Measurements from ENCODE around the genes GAS2L2 and MRM1.

DNA sequence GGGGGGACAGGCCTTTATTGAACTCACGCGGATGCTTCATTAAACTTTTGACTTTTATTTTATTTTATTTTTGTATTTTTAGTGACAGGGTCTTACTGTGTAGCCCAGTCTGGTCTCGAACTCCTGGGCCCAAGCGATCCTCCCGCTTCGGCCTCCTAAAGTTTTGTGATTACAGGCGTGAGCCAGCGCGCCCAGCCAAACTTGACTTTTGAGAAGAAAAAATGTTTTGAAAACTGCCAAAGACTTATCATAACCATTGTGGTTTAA is 1.1 kb downstream of the AP2B1 start:
- PRO-cap = no peak

DNA sequence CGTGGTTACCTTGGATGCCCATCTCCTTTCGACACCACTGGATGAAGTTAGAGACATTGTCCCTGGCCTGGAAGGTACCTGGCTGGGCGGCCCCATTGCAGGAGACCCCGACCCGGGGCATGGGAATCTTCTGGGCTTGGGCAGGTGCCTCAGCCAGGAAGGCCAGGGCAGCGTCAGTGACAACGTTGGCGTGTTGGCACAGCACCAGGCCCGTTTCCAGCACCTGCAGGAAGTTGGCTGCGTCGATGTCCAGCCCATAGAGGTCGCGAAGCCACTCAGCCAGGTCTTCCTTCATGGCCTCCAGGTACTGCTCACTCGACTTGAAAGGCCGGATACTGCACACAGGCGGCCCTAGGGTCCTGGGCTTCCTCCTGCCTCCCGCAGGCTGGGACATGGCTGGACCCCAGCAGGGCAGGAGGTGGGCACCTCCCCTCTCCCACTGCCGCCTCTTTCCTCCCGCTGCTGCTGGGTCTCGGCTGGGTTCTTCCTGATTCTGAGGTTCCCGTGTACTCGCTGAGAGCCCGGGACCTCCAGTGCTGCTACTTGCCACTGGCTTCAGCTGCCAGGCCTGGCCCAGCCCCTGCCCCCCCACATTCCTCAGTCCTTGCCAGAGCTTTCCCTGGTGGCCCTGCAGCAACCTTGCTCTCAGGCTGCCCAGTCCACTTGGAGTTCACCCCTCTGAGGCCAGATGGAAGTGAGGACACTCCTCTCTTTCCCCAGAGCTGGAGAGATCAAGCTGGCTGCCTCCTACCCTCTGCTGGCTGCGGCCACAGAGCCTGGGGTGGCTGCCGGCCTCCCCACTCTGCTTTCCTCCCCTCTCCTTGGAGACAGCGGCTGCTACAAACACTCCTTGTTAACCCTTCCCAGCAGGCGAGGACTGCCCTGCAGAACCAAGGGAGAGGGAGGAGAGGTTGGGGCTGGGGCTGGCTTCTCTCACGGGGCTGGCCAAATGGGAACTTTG is at the start of gene GAS2L2:
Gene GAS2L2 (minus strand): TSS at position 783 of the 961 bp plus-strand sequence.
- PRO-cap = no peak

DNA sequence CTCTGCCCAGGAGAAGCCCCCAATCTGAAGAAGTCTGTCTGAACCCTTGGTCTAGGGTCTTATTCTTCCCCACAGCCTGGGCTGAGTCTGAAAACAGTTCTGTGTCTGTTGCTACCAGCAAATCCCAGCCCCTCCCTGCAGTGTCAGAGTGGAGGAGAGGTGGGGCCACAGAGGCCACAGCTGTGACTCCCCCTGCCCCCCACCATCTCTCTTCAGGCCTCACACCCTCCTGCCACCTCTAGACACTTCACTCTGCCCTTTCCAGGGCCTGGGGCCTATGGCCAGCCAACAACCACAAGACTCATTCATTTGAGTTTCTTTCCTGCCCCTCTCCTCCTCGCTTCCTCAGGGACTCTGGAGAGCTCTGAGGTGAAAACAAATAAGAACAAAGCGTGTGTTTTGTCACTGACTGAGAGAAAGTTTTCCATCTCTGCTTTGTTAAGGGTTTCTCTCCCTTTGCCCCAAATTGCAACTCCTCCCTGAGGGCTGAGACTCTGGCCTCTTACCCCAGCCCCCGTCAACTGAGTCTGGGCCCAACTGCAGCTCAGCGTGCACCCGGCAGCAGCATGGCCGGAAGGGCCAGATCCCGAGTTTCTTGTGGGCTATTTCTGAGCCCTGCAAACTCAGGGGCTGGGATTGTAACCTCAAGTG is 13.1 kb downstream of the C17orf50 start:
- PRO-cap = no peak

DNA sequence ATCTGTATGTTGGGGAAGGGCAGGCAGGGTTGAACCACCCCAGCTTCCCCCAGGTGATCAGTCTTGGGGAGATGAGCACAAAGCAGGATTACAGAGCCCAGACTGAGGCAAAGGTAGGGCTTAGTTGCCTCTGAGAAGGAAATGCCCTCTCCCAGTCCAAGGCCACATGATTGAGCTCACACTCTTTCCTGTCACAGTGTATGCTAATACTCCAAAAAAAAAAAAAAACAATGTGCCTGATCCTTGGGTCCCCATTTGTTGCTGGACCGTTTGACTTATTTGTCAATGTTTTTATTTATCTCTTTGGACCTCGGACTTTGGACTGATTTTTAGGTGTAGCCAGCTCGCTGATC is 505 bp upstream of the CCL16 start:
- PRO-cap = no peak

DNA sequence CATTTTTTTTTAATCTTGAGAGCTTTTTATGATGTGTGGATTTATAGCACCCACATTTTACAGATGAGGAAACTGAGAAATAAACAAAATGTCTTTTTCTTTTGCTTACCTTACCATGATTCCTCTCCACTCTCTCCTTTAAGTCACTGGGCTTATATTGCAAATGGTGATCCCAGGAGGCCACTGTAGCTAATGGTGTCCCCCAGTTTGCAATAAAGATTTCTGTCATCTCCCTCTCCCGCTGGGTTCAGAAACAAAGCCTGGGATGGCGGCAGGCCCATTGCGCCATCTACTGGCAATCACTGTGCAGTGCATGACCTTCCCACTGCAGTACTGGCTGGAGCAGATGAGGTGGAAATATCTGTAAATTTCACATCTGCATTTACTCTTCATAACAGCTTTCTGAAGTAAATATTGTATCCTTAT is 27.6 kb downstream of the TBC1D3B start:
- PRO-cap = no peak

DNA sequence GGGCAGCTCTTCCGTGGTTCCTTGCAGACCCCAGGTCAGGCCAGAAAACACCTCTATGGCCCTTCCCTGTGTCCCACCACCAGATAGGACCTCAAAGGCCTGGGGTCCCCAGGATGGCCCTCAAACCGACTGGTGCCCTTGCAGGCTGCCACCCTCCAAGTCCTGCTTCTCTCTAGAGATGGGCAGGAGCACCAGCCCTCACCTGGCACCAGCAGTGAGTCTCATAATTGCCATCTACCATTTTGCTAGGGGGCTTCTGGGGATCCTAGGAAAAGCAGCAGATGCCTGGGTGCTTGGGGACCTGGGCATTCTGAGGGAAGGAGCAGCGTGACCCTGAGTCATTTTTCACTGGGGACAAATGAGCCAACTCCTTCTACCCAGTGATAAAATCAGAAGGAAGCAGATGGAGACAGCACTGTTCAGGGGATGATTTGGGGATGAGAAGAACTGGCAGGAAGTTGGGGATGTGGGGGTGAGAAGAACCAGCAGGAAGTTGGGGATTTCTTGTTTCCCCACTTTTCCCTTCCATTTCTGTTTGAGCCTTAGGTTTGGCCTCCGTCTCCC is 8.7 kb downstream of the CCL3L3 start:
- PRO-cap = no peak

DNA sequence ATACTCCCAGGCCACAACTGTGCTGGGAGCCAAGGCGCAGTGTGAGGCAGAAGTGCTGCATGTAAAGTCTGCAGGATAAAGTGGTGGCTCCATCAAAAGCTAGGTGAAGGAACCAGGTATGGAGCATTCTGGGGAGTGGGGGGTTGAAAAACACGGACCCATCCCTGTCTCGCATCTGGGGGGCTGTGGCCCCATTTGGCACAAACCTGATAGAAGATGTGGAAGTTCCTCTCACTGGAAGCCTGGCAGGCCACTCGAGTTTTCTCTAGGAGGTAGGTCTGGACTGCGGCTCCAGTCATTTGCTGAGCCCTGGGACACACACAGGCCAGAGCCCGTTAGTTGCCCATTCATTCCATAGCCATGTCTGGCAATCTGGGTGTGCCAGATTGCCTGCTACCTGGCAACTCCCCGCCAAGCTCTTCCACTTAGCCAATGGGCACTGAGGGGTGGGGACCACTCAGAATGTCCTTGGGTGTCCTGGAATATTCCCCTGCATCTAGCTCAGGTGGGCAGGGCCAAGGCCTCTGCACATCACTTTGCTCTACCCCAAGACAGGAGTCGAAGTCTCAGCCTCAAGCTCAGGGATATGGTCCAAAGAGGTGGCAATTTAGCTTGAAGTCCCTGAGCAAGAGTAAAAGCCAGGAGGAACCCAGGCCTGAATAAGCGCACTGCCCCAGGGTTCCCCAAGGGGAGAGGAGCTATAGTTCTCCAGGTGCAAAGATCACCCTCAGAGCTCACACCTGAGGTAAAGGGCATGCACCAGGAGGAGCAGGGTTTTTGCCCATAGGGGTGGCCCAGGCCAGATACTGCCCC is 20.2 kb downstream of the MYO19 start:
- PRO-cap = no peak

DNA sequence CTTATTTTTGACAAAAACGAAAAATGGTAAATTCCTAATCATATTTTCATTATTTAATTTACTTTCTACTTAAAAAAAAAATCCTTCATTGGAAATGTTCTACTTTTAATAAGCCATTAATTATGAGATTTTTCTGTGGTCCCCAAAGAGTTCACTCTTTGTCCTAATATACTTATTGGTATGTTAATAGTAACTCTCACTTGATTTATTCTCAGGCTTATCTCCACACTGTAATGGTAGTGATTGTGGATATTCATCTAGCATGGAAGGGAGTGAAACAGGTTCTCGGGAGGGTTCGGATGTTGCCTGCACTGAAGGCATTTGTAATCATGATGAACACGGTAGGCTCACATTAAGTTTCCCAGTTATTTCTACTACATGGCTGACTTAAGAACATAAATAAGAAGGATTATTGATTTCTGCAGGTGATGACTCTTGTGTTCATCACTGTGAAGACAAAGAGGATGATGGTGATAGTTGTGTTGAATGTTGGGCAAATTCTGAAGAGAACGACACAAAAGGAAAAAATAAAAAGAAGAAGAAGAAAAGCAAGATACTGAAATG is 6.0 kb upstream of the DHRS11 start:
- PRO-cap = no peak

DNA sequence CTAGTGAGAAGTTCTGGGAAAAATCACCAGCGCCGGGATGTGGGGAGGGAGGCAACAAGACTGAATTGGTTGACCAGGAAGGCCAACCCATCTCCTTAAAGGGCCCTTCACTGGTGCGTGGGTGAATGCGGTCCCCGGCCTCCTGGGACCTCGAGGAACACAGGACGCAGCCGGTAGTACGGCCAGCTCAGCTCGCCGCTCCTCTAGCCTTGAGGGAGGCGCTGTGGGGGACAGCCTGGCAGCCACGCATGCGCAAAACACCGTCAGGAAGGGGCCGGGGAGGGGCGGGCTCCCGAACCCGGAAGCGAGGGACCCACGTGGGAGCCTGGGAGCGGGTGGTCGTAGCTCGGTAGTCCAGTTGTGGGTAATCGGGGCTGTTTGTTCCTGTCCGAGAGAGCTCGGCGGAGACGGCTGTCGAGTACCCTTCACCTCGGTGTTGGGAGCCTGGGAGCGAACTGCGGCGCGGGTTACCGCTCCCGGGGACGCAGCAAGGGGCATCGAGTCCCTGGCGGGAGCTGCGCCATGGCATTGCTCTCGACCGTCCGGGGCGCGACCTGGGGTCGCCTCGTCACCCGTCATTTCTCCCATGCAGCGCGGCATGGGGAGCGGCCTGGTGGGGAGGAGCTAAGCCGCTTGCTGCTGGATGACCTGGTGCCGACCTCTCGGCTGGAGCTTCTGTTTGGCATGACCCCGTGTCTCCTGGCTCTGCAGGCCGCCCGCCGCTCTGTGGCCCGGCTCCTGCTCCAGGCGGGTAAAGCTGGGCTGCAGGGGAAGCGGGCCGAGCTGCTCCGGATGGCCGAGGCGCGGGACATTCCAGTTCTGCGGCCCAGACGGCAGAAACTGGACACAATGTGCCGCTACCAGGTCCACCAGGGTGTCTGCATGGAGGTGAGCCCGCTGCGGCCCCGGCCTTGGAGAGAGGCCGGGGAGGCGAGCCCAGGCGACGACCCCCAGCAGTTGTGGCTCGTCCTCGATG is at the start of gene MRM1:
Gene MRM1 (plus strand): TSS at position 295 of the 976 bp plus-strand sequence.
- PRO-cap = bidirectional peak, plus-strand start at position 295 of the sequence, minus-strand start at position 205 of the sequence

DNA sequence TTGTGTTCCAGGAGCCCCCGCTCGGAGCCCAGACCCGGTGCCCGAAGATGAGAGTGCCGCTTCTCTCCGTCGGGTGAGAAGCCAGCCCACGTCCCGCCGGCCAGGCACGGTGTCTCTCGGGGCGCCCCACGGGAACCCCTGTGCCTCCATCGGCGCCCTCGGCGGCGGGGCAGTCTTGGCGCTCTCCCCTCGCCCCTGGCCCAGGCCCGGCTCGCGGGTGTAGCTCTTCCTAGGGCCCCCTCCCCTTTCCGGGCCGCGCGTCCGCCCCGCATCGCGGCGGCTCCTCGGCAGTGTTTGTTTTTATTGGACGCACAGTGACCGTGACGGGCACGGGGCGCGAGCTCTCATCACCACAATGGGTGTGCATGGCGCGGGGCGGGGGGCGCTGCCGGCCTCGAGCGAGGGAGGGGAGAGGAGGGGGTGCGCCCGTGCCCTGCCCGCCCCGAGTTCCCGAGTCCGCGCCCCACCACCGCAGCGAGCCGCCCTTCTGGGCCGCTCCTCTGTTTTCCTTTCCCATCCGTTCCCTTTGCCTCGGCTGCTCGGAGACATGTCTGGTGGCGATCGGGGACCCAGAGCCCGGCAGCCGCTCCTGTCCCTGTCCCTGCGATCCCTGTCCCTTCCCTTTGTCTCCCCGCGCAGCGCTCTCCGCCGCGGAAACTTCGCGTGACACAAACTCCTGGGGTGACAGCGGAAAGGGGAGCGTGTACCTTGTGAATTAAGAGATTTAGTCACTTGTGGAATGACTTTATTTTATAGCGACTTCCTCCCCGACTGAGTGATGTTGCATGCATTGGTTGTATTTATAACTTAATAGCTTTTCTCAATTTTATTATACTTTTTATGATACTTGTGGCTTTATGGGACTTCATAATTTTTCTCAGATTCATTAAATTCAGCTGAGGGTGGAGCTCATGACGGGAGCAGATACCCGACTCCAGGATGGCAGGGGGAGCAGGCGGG is 40.5 kb downstream of the MRM1 start:
- PRO-cap = no peak

DNA sequence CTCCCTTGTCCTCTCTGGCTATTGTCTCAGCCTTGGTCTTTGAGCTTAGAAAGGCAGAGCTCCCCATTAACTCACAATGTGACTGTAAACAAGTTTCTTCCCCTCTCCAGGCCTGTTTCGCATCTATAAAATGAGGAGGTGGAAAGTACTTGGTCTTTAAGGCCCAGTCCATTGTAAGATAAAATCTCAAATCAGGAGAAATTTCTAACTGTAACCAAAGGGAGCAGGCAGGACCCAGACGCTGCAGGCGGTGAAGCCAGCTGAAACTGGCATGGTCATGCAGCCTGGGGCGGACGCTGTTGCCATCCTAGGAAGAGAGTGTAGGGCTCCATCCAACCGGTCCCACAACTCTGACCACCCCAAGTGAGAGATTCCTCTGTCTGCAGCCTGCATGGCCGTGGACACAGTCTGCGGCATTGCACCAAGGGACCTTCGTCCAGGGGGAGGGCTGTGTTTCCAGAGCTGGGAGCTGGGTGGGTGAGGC is 17.4 kb upstream of the LHX1 start:
- PRO-cap = no peak

DNA sequence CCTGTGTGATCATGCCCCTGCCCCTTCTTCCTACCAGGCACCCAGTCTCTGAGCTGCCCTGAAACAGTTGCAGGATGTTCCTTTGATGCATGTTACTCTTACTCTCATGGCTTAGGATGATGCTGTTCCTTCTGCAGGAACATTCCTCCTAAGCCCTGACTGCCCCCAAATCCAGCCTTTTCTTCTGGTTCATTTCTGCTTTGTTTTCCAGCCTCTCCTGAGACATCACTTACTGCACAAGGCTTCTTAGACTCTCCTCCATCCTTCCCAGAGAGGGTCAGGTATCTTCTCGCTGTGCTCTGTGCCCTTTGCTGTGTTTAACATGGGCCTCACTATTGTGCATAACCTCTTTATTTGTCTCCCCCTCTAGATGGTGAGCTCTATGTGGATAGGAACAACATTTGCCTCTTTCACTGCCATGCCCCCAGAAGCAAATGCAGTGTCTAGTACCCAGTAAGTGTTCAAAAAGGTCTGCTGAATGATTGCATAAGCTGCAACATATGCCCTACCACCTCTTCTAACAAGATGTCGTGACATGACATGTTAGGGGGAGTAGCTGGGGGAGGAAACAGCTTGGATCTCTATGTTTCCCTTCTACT is 147.6 kb downstream of the AATF start:
- PRO-cap = no peak

- PRO-cap = no peak
These were observed 148.9 kb downstream of the AATF start for GRCh38 chr17:37097634-37098107.

GRCh38 chr17:37300570-37301104 is 75.1 kb upstream of the C17orf78 start:
- PRO-cap = no peak

- PRO-cap = no peak
These were observed 39.5 kb upstream of the DUSP14 start for GRCh38 chr17:37449939-37450838.

- PRO-cap = bidirectional peak, plus-strand start at chr17:37491146, minus-strand start at chr17:37491055
These were observed 1.4 kb downstream of the DUSP14 start for GRCh38 chr17:37490824-37491674.

- PRO-cap = no peak
These were observed 56.0 kb downstream of the SYNRG start for GRCh38 chr17:37552763-37553982.

DNA sequence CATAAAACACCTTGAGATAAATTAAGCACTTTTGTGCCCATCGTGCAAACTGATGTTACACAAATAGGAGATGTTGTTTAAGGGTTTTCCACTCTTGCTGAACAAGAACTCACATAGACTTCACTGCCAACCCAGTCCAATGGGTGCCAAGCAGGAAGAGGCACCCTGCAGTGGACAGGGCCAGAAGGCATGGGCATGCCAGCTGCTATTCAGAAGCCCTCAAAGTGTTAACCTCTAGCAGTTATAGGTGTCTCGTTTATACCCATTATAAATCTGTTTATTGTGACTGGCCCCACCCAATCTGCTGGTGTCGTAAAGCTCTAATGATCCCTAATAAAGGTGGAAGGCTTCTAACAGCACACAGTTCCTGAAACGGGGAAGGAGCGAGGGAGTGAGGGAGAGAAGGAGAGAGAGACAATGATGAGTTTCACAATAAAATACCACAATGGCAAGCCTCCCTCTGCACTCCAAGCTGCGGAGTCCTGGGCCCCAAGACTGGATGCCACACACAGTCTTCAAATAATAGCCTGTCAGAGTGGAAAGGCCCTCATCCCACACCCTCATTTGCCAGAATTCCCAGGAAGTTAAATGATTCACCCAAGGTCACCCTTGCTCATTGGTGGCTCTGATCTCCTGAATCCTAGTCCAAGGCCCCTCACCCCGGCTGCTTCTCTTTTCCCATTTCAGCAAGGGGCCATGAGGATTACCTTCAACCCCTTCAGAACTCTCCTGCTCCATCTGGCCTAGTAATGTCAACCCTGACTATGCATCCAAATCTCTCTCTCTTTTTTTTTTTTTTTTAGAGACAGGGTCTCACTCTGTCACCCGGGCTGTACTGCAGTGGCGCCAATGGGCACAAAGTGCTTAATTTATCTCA is 23.7 kb downstream of the HNF1B start:
- PRO-cap = no peak

- PRO-cap = unidirectional peak, plus-strand start at chr17:38256301
These were observed 40.8 kb upstream of the MRPL45 start for GRCh38 chr17:38256120-38256647.

DNA sequence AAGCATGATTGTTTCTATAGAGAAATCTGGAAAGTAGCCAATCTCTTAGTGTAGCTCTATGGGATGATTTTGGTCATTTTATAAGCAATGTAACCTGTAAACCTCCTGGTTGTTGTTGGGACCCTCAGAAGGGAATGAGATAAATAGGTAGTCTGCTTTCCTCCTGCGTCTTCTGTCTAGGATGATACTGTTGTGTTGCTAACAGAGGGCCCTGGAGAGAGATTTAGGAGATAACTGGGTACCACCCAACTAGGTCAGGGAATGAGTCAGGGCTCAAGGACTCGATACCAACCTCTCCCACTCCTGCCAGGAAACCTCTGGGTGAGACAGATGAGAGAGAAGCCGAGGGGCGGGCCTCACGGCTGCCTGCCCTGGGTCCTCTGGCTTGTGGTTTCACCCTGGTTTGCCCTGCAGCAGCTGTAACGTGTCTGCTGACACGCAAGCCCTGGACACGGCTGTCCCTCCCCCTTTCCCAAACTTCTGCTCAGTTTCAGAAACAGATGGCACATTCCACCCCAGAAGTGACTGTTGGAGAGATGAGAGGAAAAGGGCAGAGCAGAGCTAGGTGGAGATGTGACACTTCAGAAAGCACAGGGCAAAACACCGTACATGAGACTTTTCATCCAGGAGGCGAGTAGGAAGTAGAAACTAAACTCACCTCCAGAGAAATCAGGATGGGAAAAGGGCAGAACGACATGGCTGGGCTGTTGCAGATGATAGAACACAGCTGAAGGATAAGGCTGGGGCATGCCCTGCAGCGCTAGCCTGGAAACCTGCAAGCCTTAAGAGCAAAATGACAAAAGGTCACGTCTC is 10.5 kb upstream of the MRPL45 start:
- PRO-cap = no peak